Endometrial microvascular endothelial cells (primary cell): ENCODE results near the genes POLR2E and GPX4.

GRCh38 chr19:906360-906979 lies 6.5 kb downstream of the R3HDM4 start:
- RAMPAGE, long total RNA = no peak

GRCh38 chr19:924809-925244 lies 1.0 kb upstream of the ARID3A start:
- RAMPAGE, long total RNA = no peak

GRCh38 chr19:947238-948249 lies 21.7 kb downstream of the ARID3A start:
- RAMPAGE, long total RNA = no peak

GRCh38 chr19:966432-966960 lies 17.6 kb upstream of the WDR18 start:
- RAMPAGE, long total RNA = no peak

DNA sequence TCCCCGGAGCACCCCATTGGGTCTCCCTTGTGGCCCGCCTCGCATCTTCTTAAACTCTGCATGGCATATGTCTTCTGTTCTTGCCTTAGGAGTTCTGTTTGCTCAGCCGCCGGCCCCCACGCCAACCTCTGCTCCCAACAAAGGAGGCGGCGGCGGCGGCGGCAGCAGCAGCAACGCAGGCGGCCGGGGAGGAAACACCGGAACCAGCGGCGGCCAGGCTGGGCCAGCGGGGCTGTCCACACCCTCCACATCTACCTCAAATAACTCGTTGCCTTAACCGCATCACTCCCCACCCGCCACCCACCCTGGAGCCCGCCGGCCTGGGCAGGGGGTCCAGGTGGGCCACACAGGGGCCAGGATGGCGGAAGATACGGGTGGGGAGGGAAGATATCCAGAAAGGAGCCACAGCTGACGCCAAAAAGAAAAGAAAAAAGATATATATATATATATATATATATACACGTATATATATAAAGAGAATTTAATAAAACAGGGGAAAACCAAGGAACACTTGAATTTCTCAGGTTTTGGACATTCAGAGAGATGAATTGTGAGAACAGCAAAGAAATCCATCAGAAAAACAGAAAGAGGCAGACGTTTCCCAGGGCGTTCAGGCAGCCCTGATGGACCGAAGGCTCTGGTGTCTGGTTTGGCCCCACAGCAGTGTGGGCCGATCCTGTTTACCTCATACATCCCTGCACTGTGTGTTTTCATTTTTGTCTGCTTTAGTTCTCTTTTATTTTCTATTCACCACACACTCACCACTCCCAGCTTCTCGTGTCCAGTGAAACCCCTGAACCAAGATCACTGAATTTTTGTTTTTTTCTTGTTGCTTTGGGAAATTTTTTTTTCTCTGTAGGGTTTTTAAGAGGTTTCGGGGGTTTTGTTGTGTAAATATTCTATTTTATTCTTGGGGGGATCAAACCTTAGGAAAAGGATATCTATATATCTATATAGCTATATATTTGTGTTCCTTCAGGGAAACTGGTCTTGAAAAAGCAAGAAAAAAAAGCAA lies 12.0 kb upstream of the WDR18 start:
- RAMPAGE, long total RNA = no peak

- RAMPAGE, long total RNA = no peak
Measured at GRCh38 chr19:980406-980945, 3.7 kb upstream of the WDR18 start.

DNA sequence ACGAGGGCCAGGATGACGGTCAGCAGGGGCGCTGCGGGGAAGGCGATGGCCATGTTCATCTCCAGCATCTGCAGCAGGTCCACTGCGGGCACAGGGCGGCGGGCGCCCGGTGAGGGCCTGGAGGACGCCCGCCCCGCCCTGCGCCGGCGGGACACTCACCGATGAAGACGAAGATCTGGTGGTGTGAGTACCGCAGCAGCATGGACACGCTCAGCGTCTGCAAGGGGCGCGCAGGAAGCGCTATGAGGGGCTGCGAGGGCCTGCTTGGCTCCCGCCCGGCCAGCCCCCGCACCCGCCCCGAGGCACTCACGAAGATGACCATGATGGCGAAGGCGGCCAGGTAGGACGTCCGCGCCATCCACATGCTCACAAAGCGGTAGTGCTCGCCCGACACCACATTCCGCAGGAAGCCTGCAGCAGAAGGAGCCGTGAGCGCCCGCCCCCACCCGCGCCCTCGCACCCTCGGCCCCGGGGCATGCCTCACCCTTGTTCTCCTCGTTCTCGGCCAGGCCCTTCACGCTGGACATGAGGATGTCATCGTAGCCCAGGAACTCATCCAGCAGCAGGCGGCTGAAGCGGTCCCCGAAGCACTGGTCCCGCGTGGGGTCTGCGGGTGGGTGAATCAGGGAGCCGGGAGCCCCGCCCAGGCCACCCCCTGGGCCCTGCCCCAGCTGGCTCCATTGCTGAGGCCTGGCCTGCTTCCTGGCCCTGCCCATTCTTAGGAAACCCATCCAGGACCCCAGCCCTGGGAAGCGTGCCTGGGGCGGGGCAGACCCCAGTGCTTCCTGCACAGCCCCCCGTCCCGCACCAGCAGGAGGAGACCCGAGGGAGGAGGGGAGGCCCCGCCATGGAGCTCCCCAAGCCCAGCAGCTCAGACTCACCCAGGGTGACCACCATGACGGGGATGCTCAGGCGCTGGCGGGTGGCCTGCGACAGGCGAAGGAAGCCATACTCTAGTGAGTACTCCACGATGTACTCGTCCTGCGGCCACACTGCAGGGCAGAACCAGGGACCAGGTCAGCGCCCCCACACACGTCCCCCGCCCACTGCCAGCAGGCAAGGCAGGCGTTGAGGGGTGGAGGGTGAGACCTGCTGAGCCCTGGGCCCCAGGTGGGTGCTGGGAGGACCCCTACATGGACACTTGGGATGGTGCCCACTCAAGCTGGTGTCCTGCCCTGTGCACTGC lies 8.9 kb downstream of the TMEM259 start:
- RAMPAGE, long total RNA = no peak

DNA sequence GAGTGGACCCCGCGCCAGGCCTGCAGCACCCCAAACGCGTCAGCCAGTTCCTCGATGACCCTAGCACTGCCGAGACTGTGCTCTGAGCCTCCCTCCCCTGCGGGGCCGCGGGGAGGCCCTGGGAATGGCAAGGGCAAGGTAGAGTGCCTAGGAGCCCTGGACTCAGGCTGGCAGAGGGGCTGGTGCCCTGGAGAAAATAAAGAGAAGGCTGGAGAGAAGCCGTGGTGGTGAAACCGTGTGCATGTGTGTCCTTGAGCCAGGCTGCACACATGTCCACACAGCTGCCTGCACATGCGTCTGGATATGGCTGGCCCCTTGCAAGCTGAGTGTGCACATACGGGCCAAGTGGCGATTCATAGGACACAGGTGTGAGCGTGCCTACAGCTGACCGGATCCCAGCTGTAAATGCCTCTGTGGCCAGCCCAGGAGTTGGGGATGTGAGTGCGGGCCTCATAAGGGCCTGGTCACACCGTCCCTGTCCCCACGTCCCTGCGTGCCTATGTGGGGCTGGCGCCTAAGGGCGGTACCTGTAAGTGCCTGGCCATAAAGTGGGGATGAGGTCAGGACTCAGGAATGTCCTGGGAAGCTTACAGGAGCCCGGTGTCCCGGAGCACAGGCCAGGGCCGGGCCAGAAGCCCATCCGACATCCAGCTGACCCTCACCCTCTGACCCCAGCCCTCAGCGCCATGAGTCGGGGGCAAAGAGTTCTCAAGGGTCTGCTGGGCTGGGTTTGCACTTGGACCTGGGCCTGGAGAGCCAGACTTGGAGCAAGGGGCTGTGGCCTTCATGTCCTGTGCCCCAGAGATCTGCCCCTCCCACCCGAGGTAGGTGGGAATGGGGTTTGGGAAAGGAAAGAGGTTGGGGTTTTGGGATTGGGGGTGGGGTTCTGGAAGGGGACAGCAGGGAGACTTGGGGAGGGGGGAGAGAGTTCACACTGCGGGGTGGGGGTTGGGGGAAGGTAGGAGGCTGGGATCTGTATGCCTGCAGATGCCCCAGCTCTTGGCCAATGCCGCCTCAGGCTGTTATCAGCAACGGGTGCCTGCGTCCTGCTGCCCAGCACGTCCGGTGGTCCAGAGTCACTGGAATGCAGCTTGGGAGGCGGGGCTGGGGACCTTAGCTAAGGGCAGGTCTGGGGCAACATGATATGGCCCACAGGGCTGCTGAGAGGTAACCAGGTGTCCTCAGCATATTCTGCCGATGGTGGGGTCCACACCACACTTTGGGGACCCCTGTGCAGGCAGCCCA lies 1.2 kb upstream of the ARHGAP45 start:
- RAMPAGE, long total RNA = no peak

- RAMPAGE, long total RNA = no peak
Measured at GRCh38 chr19:1067710-1068436, 906 bp downstream of the ARHGAP45 start.

GRCh38 chr19:1071420-1071829 lies 4.5 kb downstream of the ARHGAP45 start:
- RAMPAGE, long total RNA = no peak

- RAMPAGE, long total RNA = no peak
Measured at GRCh38 chr19:1074592-1075285, 7.8 kb downstream of the ARHGAP45 start.

DNA sequence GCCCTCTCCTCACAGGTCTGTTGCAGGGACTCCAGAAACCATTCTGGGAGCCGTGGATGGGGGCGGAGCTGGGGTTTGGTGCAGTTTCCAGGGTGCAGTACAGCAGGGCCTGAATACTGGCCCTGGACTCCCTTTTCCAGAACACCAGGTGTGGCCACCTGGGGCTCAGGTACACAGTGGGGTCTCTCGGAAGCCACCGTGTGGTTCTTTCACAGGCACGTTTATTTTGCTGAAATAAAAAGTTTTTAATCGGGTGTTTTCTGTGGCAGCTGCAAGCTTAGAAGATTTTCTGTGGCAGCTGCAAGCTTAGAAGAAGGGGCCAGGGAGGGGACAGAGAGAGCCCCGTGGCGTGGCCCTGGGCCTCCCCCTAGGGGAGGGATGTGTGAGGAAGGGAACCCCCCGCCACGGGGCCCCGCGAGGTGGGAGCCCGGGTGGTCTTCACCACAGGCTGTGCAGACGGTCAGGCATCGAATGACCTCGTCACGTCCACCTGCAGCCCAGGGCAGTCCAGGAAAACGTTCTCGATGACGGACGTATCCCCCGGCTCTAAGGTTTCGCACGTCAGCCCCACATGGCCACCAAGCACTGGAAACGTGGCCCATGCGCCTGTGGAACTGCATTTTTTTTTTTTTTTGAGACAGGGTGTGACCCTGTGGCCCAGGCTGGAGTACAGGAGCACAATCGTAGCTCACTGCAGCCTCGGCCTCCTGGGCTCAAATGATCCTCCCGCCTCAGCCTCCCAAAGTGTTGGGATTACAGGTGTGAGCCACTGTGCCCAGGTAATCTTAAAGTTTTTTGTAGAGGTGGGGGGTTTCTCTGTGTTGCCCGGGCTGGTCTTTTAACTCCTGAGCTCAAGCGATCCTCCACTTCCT lies 8.6 kb downstream of the POLR2E start:
- RAMPAGE, long total RNA = no peak

DNA sequence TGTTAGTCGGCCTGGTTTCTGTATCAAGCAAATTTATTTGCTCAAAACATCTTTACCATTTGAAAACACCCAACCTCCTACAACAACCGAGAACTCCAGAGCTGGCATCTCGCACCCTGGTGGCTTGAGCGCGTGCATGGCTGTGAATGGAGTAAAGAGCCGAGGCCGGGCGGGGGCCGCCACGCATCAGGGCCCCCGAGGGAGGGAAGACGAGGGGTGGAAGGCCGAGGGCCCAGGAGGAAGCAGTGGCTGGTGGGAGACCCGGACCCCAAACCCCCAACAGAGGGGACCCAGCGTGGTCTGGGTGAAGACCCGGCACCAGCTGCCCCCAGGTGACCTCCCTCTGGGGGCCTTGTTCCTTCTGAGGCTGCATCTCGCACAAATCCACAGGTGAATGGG lies 7.0 kb downstream of the POLR2E start:
- RAMPAGE, long total RNA = no peak

DNA sequence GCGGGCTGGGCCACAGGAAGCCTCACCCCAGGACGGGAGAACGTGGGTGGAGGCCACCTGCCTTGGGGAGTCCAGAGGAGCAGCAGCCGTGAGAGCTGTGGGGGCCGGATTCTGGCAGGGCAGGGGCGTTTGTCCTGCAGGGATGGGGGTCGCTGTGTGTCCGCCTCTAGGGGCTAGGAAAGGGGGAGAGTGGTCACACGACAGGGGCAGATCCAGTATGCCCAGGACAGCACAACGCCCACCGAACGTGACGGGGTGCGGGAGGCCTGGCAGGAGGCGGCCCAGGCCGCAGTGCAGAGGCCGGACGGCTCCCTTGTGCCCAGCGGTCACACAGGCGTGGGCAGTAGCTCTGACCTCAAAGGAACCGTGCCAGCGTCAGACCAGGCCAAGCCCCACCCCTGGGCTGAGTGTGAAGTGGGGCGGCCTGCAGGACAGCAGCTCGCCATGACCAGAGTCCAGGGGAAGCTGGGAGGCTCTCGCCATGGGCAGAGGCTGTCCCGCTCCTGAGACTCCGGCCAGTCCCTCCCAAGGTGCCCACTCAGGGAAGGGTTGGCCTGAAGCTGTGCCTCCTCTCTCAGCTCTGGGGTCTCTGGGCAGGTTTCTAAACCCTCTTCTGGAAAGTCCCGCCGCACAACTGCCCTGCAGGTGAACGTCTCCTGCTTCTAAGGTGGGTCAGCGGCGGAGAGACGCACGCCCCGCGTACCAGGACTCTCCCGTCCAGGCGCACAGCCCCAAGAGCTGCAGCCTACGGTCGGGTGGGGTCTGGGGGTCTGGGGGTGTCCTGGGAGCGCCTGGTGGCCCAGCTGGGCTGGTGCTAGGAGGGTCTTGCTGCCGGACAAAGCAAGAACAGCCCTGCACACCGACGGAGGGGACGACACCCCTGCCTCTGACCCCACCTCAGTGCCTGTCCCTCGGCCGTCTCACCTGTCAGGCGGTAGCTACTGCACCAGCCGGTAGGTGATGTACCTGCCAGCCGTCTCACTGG lies 6.3 kb downstream of the POLR2E start:
- RAMPAGE, long total RNA = no peak

- RAMPAGE, long total RNA = no peak
Measured at GRCh38 chr19:1093628-1094328, 1.4 kb downstream of the POLR2E start.

GRCh38 chr19:1095225-1095711 lies at the start of gene POLR2E:
POLR2E (minus strand) TSS chr19:1095375.
- RAMPAGE, long total RNA = start-site peak on the minus strand at chr19:1095336-1095375, 824 and 1,620 reads in 2 replicates

GRCh38 chr19:1095827-1096278 lies 678 bp upstream of the POLR2E start:
- RAMPAGE, long total RNA = no peak

DNA sequence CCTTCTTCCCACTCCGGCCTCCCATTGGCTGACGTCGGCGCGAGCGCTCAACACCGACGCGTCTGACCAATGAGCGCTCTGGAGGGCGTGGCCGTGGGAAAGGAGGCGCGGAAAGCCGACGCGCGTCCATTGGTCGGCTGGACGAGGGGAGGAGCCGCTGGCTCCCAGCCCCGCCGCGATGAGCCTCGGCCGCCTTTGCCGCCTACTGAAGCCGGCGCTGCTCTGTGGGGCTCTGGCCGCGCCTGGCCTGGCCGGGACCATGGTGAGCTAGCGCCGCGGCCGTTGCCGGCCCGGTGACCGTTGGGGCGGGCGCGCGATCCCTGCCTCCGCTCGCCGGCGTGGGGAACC lies at the start of gene GPX4:
GPX4 (plus strand) TSS at position 129 of the 348 bp plus-strand sequence.
- RAMPAGE, long total RNA = start-site peak on the plus strand centred at position 193 of the sequence, 69 bp wide, 7,701 and 9,225 reads in 2 replicates

- RAMPAGE, long total RNA = no peak
Measured at GRCh38 chr19:1108001-1109076, 4.5 kb downstream of the GPX4 start.

- RAMPAGE, long total RNA = no peak
Measured at GRCh38 chr19:1110710-1111357, 7.0 kb downstream of the GPX4 start.